ReNcell CX (cell line): ENCODE measurements around a stretch of chr9.

- PRO-cap: no peak
Observed at GRCh38 chr9:76495237-76495912, 36.4 kb downstream of the GCNT1 start.

DNA sequence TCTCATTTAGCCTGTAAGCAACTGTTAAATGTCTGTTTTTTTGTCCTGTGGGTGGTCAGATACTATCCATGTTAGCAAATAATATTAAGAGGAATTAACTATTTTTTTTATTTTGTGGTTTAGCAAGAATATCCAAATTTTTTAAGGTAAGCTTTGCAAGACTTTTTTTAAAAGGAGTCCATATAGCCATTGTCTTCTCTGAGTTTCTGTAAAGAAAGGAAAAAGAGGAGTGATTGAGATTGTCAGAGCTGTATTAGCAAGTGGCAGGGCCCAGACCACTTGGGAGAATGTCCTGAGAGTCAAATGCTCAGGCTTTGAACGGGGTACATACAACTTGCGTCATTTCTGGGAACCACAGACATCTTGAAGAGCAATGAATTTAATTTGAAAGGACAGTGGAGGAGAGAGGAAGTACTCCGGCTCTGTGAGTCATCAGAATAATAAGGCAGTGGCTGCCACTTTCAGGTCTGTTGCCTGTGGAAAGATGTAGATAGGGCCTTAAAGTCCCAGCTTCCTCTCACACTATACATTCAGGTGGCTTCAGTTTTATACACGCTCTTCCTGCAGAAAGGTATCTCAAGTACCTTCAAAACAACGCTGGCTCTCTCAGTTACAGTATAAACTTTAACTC is 6.6 kb upstream of the PRUNE2 start:
- PRO-cap: no peak

- PRO-cap: no peak
Observed at GRCh38 chr9:76942895-76943464, 37.1 kb upstream of the PRUNE2 start.

DNA sequence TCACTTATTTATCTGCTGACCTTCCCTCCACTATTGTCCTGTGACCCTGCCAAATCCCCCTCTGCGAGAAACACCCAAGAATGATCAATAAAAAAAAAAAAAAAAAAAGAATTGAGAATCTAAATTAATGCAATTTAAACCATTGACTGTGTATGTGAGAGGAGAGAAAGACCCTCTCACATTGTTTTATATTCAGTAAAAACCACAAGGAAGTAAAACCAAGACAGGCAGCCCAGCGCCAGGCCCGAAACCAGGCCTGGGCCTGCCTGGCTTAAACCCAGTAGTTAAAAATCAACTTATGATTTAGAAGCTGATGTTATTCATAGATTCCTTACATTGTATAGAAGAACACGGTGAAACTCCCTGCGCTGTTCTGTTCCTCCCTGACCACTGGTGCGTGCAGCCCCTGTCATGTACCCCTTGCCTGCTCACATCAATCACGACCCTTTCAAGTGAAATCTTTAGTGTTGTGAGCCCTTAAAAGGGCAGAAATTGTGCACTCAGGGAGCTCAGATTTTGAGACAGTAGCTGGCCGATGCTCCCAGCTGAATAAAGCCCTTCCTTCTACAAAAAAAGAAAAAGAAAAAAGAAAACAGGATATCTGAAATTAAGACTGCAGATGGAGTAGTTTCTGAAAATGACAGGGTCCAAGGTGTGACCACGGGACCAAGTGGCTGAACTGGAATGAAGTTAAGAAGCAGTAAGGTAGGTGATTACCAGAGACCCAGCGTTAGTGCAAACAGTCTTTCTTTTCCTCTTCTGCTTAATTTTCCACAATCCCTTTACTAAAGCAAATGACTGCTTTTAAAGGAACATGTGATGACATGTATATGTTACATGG is 50.5 kb upstream of the PRUNE2 start:
- PRO-cap: no peak

DNA sequence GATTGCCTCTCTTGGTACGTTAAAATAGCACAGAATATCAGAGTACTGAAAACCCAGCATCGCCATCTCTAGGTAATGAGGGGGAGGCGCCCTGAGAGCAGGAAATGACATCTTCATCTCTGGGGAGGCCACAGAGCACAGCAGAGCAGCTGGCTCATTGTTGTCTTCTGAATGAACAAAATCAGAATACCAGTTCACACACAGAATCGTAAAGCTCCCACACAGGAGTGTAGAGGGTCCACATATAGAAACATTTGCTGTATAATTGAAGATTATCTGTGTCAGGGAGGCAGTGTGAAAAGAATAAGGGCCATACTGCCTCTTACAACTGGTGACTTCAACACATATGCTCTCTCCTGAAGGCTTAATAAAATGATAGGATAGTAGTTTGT is 171.9 kb downstream of the GNA14 start:
- PRO-cap: no peak

GRCh38 chr9:77528673-77529482 is 119.2 kb downstream of the GNA14 start:
- PRO-cap: no peak

- PRO-cap: no peak
Observed at GRCh38 chr9:77551367-77551575, 96.9 kb downstream of the GNA14 start.

- PRO-cap: no peak
Observed at GRCh38 chr9:77751697-77752503, 103.8 kb upstream of the GNA14 start.

GRCh38 chr9:77879566-77880062 is 152.0 kb downstream of the GNAQ start:
- PRO-cap: no peak

- PRO-cap: no peak
Observed at GRCh38 chr9:77891485-77892055, 140.0 kb downstream of the GNAQ start.

- PRO-cap: no peak
Observed at GRCh38 chr9:77945668-77946378, 85.8 kb downstream of the GNAQ start.

DNA sequence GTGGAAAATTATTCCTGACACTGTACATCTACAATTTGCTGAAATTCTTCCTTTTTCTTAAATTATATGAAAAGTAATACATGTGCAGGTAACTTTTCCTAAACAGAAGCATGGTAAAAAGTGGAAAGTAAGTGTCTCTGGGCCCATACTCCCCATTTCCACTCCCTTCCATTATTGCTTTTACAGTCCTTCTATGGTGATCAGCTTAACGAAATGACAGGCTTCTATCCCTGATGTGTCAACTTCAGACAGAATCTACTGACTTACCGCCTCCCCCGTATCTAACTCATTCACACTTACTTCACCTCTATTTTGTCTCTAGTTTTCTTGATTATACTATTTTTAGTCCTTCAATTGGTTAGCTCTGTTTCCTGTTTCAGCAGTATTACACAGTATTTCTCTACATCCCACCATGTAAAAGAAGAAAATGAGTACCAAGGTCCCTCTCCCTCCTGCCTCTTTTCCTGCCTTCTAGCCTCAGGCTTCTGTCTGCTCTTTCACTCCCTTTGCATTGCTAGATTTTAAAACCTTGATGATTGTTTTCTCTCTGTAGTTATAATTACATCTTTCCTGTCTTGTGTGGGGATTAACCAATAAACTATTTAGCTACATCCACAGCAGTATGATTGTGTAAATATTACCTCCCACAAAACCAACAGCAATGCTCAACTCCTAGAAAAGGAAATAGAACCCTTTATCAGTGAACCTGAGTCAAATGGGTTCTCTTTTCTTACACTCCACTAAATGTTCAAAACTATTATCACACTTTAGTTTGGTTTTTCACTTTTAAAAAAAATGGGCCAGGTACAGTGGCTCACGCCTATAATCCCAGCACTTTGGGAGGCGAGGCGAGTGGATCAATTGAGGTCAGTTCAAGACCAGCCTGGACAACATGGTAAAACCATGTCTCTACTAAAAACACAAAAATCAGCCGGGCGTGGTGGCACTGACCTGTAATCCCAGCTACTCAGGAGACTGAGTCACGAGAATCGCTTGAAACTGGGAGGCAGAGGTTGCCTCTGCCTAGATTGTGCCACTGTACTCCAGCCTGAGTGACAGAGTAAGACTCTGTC is 53.3 kb downstream of the GNAQ start:
- PRO-cap: no peak

GRCh38 chr9:77981095-77981966 is 50.3 kb downstream of the GNAQ start:
- PRO-cap: no peak

GRCh38 chr9:78028492-78028915 is 3.1 kb downstream of the GNAQ start:
- PRO-cap: no peak

DNA sequence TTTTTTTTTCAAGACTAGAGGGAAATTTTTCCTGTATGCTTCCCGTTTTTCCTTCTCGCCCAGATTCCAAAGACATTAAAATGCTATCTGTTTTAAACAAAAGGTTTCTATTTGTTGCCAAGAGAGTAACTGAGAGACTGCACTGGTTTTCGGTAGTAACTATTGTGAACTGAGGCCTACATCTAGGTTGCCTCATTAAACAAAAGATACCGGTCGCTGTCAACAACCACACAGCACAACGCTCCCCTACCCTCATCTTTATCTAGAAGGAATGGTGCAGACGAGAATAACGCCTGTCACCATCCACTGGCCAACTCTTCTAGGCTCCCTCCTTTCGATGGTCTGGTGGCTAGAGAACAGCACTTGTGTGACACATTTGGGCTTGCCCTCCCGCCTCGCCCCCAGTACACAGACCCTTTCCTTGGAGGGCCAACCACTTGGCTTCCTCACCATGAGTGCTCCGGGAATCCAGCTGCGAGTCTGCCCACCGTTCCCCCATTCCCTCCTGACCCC is 1.5 kb downstream of the GNAQ start:
- PRO-cap: no peak

- PRO-cap: no peak
Observed at GRCh38 chr9:78239346-78239770, 3.5 kb downstream of the CEP78 start.

DNA sequence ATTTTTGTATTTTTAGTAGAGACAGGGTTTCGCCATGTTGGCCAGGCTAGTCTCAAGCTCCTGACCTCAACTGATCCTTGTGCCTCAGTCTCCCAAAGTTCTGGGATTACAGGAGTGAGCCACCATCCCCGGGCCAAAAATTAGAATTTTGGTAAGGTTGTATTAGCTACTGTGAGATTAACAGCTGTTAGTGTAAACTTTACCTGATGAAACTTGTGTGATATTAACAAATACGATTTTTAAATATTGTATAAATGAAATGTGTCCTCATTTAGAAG is 478.8 kb upstream of the TLE4 start:
- PRO-cap: no peak

GRCh38 chr9:79570860-79571633 is 718 bp upstream of the TLE4 start:
- PRO-cap: bidirectional peak, plus-strand start at chr9:79571232, minus-strand start at chr9:79571025; unidirectional peak, minus-strand start at chr9:79571391; unidirectional peak, minus-strand start at chr9:79571450

DNA sequence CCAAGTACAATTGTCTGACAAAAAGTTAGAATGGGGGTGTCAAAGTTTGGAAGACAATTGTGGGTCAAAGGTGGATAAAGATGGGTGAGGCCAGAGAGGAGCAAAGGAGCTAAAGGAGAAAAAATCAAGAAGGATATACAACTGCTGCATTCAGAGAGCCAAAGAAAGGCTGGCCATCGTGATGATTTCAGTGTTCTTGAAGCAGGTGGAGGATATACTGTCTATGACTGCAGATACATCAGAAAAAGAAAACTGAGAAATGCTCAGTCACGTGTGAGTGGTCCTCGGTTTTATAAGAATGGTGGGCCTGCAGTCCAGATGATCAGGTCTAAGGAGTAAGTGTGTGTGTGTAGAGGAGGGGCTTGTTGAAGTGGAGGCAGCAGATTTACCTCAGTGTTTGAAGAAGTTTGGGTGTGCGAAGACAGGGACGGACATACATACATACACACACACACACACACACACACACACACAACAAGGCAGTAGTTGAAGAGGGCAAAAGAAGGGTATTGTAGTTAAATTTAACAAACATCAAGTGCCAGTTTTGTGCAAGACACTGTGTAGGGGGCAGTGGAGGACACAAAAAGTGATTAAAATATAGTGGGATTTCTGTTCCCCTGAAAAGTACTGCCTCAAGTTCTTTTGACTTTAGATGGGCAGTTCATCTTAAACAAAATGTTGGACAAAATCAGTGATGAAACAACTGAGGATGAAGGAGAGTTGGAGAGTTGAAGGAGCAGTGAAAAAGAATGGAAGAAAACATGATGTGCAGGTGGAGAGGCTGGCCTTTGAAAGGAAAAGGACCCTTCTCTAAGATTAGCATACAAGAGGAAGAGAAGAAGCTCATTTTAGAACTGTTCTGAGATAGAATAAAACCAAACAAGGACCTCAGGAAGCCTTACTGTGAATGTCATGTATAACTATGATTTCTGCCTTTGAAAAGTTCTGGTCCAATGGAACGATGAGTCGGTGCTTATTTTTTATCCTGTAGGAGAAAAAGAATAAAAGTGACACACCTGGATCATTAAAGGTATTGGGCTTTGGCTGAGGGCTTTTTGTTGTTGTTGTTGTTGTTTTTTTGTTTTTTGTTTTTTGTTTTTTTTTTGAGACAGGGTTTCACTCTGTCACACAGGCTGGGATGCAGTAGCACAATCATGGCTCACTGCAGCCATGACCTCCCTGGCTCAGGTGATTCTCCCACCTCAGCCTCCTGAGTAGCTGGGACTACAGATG is 77.5 kb downstream of the TLE4 start:
- PRO-cap: no peak

GRCh38 chr9:79662688-79663325 is 91.0 kb downstream of the TLE4 start:
- PRO-cap: no peak